ENCODE measurements around a stretch of chr2.

DNA sequence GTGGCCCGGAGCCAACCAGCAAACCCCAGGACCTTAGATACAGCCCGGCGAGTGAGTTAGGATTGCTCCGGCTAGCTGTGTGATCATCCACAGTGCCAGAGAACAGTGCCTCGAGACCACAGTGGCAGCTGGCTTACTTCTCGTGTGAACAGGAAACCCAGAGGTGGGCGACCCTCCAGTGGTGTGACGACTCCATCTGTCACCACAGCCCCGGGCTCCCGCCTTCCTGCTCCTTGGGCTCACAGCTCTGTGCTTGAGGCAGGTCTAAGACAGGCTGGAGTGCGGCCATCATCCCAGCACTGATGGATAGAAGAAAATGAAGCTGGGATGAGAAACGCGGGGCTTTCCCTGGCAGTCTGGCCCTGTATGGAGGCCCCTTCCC is 1.5 kb upstream of the RTP5 start:
- RAMPAGE, long total RNA, result no peak
- RRBS, result 88% methylated on average over 1 of the region's 13 CpGs

DNA sequence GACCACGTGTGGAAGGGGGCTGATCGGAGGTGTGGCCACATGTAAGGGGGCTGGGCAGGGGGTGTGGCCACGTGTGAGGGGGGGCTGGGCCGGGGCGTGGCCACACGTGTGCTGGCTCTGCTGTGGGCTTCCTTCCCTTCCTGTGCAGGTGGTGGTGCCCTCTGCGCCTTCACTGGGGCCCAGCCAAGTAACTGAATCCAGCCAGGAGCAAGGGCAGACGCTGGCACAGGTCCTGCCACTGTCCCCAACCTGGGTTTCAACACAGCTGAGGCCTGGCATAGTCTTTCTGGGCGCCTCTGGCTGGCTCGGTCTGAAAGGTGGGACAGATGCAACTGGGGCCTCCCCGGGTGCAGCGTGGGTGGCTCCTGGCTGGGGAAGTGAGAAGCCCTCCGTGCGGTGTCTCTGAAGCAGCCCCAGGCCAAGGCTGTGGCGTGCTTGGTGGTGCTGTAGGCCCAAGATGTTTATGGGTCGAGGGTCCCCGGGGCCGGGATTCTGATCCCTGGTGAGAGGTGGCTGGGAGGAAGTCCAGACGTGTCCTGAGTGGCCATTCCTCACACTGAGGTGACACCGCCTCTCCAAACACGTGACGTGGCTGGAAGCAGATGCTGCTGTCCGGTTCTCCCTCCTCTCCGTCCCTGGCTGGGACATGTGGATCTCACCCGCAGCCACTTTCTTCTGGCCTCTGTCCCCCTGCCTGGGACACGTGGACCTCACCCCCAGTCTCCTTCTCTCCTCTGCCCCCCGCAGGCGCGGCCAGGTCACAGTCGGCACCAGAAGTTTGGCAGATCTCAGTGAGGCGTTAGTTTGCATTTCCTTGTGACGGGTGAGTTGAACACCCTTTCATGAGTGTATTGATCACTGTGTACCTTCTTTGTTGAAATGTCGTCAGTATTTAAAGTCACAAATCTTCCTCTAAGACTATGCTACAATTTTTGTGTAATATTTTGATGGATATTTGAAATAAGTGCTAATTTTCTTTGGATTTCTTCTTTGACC is 12.6 kb downstream of the RTP5 start:
- RAMPAGE, long total RNA, result no peak
- RRBS, result no CpG with 5 or more reads among the region's 33 CpGs

GRCh38 chr2:241890604-241891287 is 9.5 kb downstream of the FAM240C start:
- RAMPAGE, long total RNA, result no peak
- RRBS, result 97% methylated on average over 13 of the region's 29 CpGs

GRCh38 chr2:241896139-241896619 is 4.1 kb downstream of the FAM240C start:
- RAMPAGE, long total RNA, result no peak
- RRBS, result no CpG with 5 or more reads among the region's 7 CpGs

DNA sequence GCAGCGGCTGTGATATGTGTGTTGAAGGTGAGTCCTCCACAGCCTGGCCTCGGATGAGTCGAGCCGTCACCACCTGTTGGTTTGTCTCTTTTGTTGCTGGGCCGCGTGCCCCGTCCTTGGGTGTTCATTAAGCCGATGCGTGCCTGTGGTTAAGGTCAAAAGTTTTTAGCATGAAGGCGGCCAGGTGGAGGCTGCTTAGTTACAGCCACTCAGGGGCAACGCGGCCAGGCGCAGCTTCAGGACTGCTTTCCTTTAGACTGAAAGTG is 26.7 kb upstream of the FAM240C start:
- RAMPAGE, long total RNA, result no peak
- RRBS, result no CpG with 5 or more reads among the region's 13 CpGs